Camera-type eye (tissue), 1 donor: ENCODE results near the gene SEC62.

DNA sequence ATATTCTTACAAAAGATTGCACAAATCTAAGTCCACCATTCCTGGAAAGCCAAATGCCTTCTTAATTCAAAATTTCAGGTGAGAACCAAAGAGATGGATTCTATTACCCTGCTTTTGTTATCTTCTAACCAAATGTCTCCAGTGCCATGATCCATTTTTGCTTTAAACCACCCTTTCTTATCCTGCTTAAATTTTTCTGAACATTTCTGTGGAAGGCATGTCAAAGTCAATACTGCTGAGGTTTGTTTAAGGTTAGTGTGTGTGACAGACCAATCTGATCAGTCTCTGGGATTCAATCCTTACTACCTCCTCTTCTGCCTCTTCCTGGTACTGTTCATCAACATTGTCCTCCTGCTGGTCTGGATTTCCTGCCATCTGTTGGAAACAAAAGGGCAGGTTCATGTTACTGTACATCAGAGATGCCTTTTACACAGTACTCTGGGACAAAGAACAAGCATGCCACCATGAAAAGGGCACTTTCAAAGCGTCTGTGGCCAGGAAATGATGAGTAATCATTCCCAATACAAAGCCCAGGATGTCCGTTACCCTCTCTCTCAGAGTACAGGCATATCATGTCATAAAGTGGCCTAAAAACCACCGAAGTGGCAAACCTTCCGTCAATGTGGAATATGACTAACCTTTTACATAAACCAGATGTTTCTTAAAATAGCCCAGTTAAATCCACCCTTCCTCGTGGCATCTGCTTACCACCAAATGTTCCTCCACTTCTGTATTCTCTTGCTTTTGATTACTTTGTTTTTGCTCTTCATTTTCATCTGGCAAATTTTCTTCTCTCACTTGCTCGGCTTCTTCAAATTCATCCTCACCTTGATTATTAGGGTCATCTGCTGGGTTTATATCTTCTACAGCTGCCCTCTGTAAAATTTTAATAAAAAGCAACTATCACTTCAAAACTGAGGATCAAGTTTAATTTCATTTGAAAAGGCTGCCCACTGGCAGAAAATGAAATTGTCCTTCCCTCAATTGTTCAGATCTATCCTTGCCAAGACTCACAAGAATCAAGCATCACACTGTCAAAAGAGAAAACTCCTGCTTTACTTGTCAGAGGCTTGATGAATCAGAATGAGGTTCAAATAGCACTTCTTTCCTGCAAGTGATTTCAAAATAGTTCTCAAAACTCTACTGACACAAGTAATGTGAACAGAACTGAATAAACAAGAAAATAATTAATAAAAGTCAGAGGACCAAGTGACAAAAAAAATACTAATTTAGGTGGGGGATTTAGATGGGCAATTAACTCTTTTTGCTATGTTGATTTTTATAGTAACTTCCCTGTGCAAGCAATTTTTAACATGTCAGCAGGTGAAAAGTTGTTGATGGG is 71.0 kb downstream of the GOLIM4 start:
- RAMPAGE, long total RNA: no peak

DNA sequence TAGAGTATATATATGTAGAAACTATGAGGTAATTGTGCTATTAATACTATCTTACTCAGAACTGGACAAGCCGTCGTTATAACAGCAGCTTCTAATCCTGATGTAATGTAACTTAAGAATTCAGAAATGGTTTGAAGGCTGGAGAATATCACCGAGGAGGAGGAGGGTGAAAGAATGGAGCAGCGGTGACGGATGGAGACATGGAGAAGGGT is 44.2 kb downstream of the GOLIM4 start:
- RAMPAGE, long total RNA: no peak

DNA sequence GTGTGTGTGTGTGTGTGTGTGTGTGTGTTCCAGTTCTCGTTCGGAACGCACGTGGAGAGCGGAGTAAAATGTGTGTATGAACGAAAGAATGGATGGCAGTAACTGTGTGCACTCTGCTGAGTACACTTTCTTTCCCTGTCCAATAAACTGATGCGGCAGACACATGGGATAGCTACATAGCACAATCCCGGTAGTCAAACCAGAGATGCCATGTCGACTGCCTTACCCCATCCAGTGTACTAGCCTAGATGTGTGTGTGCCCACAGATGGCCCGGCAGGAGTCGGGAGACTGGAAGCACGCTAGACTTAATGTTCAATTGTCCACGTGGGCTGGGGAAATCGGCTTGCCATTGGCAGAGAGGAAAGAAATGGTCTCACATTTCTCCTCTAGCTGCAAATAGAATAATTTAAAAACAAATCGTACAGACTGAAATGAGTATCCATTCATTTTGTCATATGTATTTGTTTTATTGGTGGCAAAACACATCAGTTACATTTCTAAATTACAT is 584 bp upstream of the GOLIM4 start:
- RAMPAGE, long total RNA: no peak

GRCh38 chr3:168260667-168260945 is 164.9 kb upstream of the GOLIM4 start:
- RAMPAGE, long total RNA: no peak

GRCh38 chr3:168684663-168684924 is 588.9 kb upstream of the GOLIM4 start:
- RAMPAGE, long total RNA: no peak

- RAMPAGE, long total RNA: no peak
Observed at GRCh38 chr3:169117215-169117874, 546.2 kb downstream of the MECOM start.

DNA sequence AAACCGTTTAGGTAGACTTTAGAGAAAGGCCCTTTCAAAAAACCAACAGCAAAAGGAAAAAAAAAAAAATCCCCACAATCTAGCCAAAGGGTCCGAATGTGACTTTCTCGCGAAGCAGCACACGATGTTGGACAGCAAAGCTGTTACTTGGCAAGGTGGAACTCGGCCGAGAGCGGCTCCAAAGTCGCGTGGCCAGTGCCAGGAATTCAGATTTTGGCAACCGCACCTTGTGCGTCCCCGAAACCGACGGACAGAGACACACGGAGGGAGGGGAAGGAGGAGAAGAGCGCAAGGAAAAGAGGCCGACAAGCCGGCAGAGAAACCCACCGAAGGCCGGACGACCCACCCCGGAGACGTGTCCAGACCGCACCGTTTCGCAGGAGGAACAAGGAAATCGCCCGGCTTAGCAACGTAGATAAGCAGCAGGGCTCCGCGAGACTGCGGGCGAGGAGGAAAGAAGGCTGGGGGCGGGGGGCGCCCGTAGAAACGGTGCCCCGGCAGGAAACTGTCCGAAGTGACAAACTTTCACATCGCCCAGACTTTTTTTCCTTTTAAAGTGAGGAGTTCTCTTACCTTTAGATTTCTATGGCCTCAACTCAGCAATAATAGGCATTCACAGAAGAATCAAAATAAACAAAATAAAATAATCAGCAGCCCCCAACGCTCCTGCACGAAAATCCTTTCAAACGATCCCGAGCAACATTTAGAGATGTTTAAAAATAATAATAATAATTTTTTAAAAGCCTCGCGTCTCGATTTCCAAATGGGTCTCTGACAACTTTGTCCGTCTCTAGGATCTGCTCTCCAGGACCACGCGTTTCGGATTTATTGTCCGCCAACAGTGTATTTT is 517.1 kb downstream of the MECOM start:
- RAMPAGE, long total RNA: no peak

DNA sequence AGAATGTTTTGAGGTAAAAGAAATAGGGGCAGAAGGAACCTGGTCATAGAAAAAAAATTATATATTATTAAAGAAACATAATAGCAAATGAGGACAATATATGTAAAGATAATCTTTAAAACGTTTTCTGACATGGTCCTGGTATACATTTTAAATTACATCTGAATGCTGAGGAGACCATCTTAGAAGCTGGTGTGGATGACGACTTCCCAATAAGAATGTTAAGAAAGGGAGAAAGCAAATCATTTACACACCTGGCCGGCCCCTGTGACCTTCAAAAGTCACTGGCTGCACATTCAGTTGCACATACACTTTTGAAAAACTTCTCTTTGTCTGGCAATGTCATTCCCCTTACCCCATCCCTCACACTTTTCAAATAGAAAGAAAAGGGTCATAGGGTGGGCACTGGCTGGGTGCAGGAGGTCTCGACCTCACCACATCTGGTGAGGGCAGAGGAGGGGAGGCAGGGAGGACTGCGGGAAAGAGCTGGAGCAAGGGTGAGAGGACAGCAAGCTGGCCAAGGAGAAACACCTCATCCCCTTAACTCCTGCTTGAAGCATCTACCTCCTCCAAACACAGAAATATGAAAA is 391.0 kb downstream of the MECOM start:
- RAMPAGE, long total RNA: no peak

GRCh38 chr3:169390299-169390896 is 273.1 kb downstream of the MECOM start:
- RAMPAGE, long total RNA: no peak

DNA sequence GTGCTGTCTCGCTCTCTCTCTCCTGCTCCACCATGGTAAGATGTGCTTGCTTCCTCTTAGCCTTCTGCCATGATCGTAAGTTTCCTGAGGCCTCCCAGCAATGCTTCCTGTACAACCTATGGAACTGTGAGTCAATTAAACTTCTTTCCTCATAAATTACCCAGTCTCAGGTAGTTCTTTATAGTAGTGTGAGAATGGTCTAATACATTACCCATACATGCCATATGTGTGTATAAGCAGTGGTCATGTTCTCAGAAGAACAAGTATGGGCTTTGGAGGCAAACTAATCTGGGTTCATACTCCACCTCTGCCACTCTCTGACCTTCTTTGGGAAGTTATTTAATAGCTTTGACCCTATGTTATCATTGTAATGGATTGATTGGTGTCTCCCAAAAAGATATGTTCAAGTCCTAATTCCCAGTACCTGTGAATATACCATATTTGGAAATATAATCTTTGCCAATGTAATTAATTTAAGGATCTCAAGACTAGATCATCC is 116.2 kb downstream of the MECOM start:
- RAMPAGE, long total RNA: no peak

DNA sequence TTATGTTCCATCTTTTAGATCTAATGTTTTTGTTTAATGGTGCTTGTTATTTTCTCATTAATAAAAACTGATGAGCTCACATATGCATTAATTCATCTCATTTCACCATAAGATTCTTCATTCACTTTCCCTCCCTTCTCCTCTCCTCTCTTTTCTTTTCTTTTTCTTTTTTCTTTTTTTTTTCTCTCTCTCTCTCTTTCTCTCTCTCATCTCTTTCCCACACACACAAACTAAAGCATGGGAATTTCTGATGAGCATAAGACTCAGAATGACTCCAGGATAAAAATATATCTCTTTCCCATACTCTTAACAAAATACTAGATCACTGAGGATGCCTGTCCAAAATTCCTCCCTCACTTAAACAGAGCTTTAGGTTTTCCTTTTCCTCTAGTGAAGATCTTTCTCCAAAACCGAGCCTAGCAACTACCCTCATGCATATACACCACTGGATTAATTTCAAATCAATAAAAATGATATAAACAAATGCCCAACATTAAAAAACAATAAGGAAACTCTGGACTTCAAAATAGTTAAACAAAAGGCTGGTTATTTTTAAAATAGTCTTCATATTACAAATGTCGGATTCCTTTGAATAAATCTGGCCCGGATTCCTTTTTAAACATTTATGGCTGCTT is 49.5 kb downstream of the MECOM start:
- RAMPAGE, long total RNA: no peak

DNA sequence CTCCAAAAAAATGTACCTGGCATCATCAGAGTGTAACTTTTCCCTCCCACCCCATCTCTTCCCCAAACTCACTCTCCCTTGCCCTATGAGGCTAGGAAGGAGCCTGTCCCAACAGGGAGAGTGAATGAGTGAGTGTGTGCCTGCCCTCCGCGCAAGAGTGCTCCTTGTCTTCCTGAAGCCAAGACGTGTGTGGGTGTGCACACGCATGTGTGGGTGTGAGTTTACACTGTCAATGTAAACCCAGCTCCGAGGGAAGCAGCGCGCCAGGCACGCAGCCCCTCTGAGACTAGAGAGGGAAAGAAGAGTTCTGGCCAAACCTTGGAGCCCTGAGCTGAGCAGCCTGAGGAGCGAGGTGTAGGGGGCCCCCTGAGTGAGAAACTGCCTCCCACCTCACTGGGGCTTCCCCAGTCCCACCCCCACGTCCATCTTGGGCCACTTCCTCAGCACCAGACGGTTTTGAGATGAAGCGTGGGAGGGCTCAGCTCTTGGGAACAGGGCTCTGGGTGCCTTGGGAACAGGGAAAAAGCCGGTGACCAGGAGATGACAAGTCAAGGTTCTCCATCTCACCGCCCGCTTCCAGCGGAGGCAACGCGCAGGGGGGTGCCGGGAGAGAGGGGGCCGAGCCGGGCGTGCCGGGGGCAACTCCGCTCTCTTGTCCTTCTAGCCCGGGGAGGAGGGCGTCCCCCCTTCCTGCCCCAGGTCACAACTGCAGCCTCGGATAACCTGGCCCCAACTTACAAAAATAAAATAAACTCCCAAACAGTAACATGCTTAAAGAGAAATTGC is 5.1 kb downstream of the MECOM start:
- RAMPAGE, long total RNA: no peak

GRCh38 chr3:169698979-169699395 is 35.5 kb upstream of the MECOM start:
- RAMPAGE, long total RNA: no peak

- RAMPAGE, long total RNA: no peak
Observed at GRCh38 chr3:169760319-169761033, 8.9 kb downstream of the ACTRT3 start.

GRCh38 chr3:169966394-169966922 is at the start of gene SEC62:
Gene SEC62 (plus strand): TSS chr3:169966807.
- RAMPAGE, long total RNA: start-site peak on the minus strand at chr3:169966623-169966729, 6 reads; start-site peak on the plus strand at chr3:169966806-169966816, 523 reads

- RAMPAGE, long total RNA: no peak
Observed at GRCh38 chr3:170007141-170007340, 30.8 kb upstream of the GPR160 start.

DNA sequence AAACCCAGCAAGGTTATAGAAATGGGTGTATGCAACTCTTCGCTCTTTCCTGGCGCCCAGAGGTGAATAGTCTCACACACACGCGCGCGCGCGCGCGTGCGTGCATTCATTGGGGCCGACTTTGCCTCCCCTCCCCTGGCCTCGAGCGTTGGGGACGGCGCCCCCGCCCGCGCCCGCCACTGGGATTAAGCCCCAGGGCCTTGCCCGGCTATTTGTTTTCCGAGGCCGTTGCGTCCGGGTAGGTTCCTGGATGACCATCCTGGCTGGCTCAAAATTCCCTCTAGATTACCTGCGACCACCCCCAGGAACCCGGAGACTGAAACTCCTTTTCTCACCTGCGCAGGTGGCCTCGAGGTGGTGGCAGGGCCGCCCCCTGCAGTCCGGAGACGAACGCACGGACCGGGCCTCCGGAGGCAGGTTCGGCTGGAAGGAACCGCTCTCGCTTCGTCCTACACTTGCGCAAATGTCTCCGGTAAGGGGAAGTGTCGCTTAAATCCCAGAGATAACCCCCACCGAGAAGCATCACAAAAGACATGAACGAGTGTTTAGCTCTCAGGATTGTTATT is 860 bp downstream of the GPR160 start:
- RAMPAGE, long total RNA: no peak

DNA sequence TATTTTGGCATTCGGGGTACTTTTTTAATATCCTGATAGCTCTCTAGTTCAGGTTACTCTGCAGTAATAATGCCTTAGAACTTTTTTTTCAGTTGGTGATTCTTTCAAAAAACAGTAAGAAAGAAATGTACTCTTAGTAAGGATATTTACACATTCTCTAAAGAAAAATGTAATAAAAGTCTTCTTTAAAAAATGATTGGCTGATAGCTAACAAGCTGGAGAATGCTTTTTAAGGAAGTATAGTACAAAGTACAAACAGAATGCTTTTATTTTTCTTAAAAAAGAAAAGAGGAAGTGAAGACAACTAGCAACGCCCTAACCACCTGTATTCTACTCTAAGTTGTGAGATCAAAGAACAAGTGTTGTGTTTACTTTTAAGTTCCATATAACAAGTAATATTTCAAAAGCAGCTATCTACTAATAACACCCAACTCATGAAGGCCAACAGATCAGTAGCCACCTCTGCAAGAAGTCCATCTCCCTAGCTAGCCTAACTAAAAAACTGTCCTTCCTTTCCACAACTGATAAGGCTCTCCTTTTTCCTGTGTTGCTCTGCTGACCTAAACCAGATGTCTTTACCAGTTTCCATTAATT is 27.1 kb downstream of the PHC3 start:
- RAMPAGE, long total RNA: no peak

GRCh38 chr3:170227008-170227764 is 5.0 kb downstream of the PRKCI start:
- RAMPAGE, long total RNA: no peak

- RAMPAGE, long total RNA: no peak
Observed at GRCh38 chr3:170320522-170321010, 36.9 kb upstream of the SKIL start.